SK-N-SH (cell line): ENCODE results near the genes CSRNP3, G6PC2 and ABCB11.

DNA sequence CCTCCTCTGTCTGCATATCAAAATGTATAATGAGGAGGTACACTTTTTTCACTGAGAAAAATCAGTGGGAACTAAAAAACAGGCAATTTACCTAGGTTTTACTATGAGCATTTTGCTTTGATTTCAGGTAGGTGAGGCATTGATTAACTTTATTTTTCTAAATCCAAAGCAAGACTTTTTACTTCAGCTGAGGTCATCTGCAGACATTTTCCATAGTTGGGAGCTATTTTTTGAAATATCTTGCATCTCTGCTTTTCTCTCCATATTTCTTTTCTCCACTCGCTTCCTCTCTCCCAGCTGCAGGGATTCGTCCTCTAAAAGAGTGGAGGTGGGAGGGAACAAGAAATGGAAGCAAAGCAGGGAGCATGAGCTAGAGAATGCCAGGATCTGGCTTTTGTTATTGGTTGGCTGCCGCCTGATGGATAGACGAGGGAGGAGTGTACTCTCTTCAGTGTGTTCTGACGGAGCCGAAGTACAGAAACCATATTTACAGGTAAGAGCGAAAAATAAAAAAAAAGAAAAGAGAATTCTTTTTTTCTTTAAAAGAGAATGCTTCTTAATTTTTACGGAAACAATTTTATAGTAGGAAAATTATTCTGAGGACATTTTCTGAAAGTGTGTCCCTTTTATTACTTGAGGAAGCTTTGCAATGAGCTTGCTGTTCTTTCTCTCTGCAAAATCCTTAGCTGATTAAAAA lies at the start of gene CSRNP3:
Gene CSRNP3 (plus strand): TSS at position 451 of the 697 bp plus-strand sequence.
- RRBS = no CpG with 5 or more reads among the region's 8 CpGs
CAGE:
- cytosol, long polyA plus RNA = no peak
- long polyA plus RNA = no peak
- nucleus, long polyA plus RNA = no peak

GRCh38 chr2:166184704-166185244 lies 57.0 kb upstream of the SCN1A start:
- RRBS = no CpG with 5 or more reads among the region's 4 CpGs
CAGE:
- cytosol, long polyA plus RNA = no peak
- long polyA plus RNA = no peak
- nucleus, long polyA plus RNA = no peak

DNA sequence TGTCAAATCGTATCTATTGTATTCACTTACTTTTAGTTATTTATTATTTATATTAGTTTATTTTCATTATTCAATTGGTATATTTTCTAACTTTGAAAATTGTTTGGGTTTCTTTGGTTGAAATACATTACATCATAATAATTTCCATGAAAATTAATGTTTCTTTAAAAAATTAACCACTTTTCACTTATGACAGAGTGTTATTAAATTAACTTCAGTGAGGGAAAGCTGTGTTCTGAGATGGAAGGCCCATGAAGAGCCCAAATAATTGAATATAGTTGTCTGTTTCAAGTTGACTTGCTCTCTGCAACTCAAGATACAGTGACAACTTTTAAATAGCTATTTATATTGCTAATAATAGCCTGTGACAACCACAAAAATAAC lies 167.2 kb upstream of the SCN7A start:
- RRBS = no CpG with 5 or more reads among the region's 1 CpG
CAGE:
- cytosol, long polyA plus RNA = no peak
- long polyA plus RNA = no peak
- nucleus, long polyA plus RNA = no peak

DNA sequence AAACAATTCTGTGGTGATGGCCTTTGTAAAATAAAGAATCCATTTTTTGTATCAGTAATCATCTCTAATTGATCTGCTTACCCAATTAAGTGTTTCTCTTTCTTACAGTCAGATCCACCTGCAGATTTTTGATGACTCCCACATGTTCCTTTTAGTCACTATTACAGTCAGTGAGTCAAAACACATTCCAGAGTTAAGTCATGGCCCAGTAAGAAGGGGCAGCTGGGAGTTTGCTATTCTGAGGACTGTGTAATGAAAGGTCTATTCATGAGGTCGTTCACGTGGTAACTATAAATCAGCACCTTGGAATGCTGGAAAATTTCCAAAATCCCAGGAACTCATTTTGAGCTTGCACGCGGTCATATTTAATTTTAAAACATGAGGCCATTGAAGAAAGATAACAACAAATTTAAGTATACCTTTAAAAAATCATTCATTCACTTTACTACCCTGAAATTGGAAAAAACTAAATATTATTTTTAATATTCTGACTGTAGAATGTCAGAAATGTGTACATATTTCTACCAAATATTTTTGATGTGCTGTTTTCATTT lies 152.0 kb upstream of the B3GALT1 start:
- RRBS = no CpG with 5 or more reads among the region's 4 CpGs
CAGE:
- cytosol, long polyA plus RNA = no peak
- long polyA plus RNA = no peak
- nucleus, long polyA plus RNA = no peak

DNA sequence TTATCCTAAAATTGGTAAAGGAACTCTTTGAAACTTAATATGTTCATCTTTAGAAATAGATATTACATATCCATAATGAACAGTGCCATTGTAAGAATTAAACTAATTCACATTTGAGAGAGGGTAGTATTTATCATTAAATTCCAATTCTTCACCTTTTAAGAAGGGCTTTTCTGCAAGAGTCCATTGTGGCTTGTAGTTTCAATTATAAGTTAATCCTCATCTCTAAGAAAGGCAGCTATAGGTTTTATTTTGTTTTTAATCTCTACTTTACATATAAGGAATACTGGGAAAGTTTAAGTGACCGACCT lies 2.9 kb upstream of the B3GALT1 start:
- RRBS = no CpG with 5 or more reads among the region's 1 CpG
CAGE:
- cytosol, long polyA plus RNA = no peak
- long polyA plus RNA = no peak
- nucleus, long polyA plus RNA = no peak

GRCh38 chr2:168082189-168082970 lies 165.0 kb downstream of the STK39 start:
- RRBS = no CpG with 5 or more reads among the region's 4 CpGs
CAGE:
- cytosol, long polyA plus RNA = no peak
- long polyA plus RNA = no peak
- nucleus, long polyA plus RNA = no peak

GRCh38 chr2:168086815-168087539 lies 160.4 kb downstream of the STK39 start:
- RRBS = no CpG with 5 or more reads among the region's 8 CpGs
CAGE:
- cytosol, long polyA plus RNA = no peak
- long polyA plus RNA = no peak
- nucleus, long polyA plus RNA = no peak

DNA sequence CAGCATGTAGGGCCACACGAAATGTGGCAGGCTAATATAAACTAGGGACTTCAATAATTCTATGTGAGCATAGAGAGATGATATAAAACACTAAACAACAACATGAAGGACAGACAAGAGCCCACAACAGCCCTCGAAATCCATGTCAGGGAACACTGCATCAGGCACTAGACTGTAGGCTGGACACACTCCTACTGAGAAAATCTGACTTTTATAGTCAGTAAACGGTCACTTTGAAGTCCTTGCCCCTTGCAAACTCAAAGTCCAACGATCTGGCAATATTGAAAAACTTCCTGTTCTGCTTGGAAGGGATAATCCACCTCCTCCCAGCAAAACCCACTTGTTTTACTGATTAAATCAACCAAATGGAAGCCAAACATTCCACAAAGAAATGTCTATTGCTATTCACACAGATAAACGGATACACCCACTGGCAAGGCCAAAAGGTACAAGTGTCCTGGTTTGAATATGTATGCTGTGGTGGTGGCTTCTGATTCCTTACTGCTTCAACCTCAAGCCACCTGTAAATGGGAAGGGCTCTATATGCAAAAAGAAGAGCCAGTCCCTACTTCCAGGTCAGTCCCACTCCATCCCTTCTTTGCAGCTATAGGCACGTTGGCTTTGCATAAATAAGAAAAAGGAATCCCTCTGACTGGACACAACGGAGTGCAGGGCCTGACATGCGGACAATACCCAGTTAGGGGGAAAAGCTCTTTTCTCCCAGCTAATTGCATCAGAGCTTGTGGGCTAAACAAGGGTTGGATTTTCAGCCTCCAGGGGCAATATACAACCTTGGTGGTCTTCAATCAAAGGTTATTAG lies 56.6 kb downstream of the STK39 start:
- RRBS = no CpG with 5 or more reads among the region's 8 CpGs
CAGE:
- cytosol, long polyA plus RNA = no peak
- long polyA plus RNA = no peak
- nucleus, long polyA plus RNA = no peak

DNA sequence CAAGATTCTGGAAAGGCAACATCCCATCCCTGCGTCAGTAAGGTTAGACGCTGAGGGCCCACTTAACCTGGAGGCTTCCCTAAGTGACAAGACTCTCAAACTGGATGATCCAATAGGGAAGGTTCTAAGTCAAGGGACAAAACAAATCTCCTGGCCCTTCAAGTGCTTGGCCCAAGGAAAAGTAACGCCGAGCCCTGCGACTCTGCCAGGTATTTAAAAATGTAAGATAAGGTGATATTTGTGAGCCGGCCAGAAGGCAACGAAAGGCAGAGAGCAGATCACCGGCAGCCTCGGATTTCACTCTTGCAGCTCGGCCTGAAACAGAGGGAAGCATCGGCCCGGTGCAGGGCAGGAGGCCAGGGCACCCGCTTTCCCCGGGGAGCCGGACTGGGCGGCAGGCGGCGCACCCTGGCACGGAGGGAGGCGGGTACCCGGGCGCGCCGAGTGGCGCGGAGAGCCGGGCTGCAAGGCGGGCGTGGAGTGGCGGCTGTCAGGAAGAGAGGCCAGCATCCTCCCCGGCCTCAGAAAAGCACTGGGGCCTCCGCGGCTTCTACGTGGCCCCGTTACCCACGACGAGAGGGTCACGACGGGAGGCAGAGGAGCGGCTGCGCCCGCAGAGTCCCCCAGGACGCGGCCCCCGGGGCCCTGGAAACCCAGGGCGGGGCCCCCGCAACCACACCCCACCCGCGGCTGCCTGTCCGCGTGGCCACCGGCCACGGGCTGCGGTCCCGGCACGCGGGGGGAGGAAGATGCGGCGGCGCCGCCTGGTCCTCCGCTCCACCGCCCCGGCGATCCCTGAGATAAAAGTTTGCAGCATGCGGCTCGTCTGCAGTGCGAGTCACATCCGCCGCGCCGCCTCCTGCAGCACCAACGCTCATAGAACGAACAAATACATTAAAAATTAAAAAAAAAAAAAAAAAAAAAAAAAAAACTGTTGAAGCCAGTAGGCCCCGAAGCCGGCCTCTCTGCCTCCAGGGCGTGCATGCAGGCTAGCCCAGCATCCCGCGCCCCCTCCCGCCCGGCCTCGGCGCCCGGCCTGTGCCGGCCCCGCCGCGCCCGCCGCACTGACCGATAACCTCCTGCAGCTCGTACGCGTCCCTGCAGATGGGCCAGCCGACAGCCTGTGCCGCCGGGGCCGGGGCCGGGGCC lies 862 bp downstream of the STK39 start:
- RRBS = 1% methylated on average over 53 of the region's 99 CpGs
CAGE:
- cytosol, long polyA plus RNA = no peak
- long polyA plus RNA = no peak
- nucleus, long polyA plus RNA = no peak

DNA sequence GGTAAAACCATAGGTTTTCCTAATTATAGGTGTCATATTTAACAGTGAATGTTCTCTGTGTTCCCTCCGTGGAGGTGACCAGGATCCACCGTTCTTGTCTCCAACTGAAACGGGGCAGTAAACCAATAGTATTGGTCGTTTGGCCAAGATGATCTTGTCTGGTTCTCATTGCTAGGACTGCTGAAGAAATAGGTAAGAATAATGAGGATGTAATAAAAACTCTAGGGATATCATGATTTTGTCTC lies 998 bp upstream of the STK39 start:
- RRBS = no CpG with 5 or more reads among the region's 4 CpGs
CAGE:
- cytosol, long polyA plus RNA = no peak
- long polyA plus RNA = no peak
- nucleus, long polyA plus RNA = no peak

DNA sequence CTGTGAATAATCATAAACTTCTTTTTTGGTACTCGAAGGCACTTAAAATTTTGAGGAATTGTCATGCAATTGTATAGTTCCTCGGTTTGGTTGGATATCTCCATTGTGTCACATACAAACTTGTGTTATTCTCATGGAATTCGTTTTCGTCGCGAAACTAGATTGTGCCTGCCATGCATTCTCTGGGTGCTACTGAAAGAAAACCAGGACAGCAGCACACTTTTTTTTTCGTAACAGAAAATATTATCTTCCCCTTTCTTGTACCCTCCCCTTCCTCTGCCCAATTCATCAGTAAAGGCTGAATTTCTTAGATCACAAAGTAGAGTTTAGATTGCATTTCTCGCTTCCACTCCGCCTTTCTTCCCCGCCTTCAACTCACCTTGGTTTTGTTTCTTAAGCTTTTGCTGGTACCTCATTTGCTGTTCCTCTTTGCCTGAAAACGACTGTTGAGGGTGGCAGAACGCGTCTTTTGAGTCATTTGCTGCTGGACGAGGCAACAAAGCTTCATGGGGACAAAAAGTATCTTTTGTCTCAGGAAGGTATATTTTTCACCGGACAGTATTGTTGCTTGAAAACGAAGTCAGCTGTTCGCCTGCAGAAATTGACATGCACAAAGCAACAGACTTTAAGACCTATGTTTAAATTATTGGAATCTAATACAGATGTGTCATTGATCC lies 1.4 kb downstream of the CERS6 start:
- RRBS = no CpG with 5 or more reads among the region's 17 CpGs
CAGE:
- cytosol, long polyA plus RNA = no peak
- long polyA plus RNA = no peak
- nucleus, long polyA plus RNA = no peak

GRCh38 chr2:168490899-168491456 lies 34.9 kb downstream of the CERS6 start:
- RRBS = no CpG with 5 or more reads among the region's 4 CpGs
CAGE:
- cytosol, long polyA plus RNA = no peak
- long polyA plus RNA = no peak
- nucleus, long polyA plus RNA = no peak

DNA sequence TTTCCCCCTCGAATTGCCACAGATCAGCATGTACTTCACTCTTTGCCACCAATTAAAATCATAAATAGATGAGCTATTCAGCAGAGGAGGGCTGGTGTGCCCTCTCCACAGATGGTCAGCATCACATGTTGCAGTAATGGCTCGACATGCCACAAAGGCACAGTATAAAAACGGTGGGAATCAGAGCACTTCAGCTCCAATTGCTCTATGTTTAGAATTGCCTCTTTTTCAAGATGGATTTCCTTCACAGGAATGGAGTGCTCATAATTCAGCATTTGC lies at the start of gene G6PC2:
Gene G6PC2 (plus strand): TSS at position 193 of the 279 bp plus-strand sequence.
- RRBS = no CpG with 5 or more reads among the region's 3 CpGs
CAGE:
- cytosol, long polyA plus RNA = no peak
- long polyA plus RNA = no peak
- nucleus, long polyA plus RNA = no peak

DNA sequence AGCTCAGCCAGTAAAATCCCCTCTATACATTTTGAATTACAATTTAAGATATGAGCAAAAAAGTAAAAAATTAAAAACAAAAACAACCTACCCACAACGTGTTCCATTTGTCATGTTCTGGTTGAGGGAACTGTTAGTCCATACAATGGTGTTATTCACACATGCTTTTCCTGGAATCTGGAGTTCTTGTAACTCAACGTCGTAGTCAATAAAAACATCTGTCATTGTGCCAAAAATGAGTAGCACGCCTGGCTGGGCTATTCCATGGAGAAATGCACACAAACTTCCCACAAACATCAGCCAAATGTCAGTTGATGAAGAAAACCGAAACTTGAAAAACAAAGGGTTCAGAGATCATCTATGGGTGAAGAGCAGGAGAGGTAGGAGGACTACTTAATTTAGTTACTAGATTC lies 17.9 kb downstream of the ABCB11 start:
- RRBS = no CpG with 5 or more reads among the region's 5 CpGs
CAGE:
- cytosol, long polyA plus RNA = no peak
- long polyA plus RNA = no peak
- nucleus, long polyA plus RNA = no peak

GRCh38 chr2:169030976-169031663 lies at the start of gene ABCB11:
ABCB11 (minus strand) TSS chr2:169031324.
- RRBS = no CpG with 5 or more reads among the region's 4 CpGs
CAGE:
- cytosol, long polyA plus RNA = no peak
- long polyA plus RNA = no peak
- nucleus, long polyA plus RNA = no peak

DNA sequence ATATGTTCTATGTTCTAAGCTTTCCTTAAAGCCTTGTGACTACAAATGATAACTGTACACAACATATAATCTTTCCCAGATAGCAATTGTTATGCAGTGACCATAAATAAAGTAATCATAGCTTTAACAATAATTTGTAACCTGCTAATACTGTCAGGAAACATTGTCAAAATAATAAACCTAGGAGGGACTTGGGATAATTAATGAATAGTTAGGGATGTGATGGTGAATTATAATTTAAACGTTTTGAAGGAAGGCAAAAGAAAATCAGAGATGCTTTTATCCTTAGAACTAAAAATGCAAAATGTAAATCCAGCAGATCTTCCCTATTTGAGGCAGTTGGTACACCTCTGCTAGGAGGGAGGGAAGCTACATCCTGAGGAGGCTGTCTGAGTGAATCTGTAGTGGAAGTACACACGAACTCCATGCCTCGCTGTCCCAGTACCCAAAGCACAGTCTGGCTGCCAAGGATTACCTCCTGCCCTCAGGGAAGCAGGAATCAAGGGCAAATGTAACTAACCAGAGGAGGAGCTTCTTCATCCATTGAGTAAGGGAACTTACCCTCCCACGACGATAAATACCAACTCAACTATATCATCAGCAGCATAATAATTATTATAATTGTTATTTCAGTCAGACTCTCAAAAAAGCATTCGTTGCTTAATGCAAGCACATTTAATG lies 1.9 kb downstream of the DHRS9 start:
- RRBS = no CpG with 5 or more reads among the region's 6 CpGs
CAGE:
- cytosol, long polyA plus RNA = no peak
- long polyA plus RNA = no peak
- nucleus, long polyA plus RNA = no peak

GRCh38 chr2:169717209-169717614 lies 16.4 kb upstream of the KLHL23 start:
- RRBS = no CpG with 5 or more reads among the region's 4 CpGs
CAGE:
- cytosol, long polyA plus RNA = no peak
- long polyA plus RNA = no peak
- nucleus, long polyA plus RNA = no peak

DNA sequence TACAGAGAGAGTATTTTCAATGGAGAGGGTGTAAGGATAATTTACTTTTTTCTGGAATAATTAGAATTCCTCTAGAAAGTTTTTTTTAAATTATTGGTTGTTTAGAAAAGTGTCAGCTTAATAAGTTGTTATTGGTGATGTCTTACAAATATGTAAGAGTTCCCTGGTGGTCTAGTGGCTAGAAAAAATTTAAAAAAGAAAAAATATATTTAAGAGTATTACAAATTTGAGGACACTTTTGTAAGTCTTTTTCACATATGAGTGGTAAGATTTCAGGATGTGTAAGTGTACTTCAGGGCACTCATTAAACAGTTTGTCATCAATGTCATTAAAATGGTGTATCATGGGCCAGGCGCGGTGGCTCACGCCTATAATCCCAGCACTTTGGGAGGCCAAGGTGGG lies 14.7 kb upstream of the SSB start:
- RRBS = no CpG with 5 or more reads among the region's 3 CpGs
CAGE:
- cytosol, long polyA plus RNA = no peak
- long polyA plus RNA = no peak
- nucleus, long polyA plus RNA = no peak

DNA sequence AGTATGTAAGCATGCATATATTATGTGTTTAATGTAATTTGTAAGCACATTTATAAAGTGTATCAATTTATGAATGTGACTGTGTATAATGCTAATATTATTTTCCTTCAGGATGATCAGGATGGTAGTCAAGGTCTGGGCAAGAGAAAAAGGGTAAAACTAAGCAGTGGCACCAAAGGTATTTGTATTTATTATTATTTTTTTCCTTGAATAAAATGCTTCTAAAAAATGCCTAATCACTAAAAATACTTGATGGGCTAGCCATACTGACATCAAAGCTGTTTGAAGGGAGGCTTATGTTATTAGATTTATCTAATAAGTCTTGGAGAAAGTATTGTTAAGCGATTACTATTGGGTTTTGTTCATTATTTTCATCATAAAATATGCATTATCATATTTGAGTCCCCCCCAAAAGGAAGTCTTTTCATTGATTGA lies 63.8 kb downstream of the UBR3 start:
- RRBS = no CpG with 5 or more reads among the region's 1 CpG
CAGE:
- cytosol, long polyA plus RNA = no peak
- long polyA plus RNA = no peak
- nucleus, long polyA plus RNA = no peak

CAGE:
- cytosol, long polyA plus RNA = no peak
- long polyA plus RNA = no peak
- nucleus, long polyA plus RNA = no peak
Observed at GRCh38 chr2:169894999-169895720, 67.9 kb downstream of the UBR3 start.